ENCODE results near the genes CD164, MICAL1 and DDO.

DNA sequence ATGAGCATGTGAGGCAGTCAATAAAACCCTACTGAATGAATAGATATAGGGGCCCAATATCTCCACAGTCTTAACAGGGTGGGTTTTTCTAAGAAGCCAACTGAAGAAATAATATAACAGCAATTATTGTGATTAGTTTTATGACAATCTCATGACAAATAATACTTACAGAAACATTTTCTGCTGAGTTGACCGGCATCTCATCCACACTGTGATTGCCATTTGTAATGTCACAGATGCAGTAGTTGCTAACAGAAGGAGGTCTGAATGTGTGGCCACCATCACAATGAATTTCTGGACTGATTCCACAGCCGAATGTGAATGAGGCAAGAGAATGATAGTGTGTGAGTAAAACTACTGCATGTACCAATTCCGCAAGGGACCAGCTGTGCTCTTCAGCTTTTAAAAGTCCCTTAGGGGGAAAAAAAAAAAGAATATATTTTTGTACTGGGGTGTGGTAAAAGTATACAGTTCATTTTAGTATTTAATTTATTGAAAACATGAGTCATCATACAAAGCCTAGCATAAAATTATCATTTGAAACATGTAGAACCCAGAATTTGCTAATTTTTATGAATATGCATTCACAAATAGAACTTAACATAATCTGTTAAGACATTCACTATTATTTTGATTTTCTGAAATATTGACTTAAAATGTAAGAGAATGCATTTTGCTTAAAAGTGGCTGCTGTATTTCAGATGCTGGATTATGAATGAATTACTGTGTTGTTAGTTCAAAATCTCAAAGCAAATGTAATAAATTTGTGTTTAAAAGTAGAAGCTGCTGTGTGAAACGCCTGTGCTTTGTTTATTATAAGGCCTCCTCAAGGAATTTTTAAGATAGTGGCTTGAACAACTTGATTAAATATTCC lies 96.1 kb downstream of the SESN1 start:
- PRO-cap: no peak

GRCh38 chr6:109237523-109237992 lies 142.3 kb downstream of the CEP57L1 start:
- PRO-cap: unidirectional peak, minus-strand start at chr6:109237704

- PRO-cap: no peak
These were observed 30.6 kb downstream of the CD164 start for GRCh38 chr6:109351450-109352287.

DNA sequence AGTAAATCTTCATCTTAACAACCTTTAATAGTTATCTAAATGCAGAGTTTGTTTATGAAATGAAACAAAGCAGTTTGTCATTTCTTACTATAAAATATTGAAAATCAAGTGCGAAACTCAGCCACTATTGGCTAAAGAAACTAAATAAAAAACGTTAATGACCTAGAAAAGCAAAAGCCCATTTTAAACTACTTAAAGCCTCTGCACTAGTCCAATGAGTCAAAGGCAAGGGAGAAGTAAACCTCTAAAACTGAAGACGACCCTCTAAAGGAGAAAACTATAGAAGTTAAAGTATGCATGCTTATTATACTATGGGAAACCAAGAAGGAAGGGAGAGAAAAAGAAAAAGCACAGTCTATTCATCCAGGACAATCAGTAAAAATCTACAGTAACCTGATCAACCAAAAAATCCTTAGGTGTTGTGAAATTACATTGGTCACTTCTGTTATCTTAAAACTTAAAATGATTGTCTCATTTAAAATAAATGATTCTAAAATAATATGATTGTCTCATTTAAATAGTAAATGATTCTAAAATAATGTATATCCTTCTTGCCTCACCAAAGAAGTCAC lies 14.9 kb downstream of the CD164 start:
- PRO-cap: no peak

GRCh38 chr6:109382011-109382697 lies at the start of gene CD164:
Gene CD164 (minus strand): TSS chr6:109382467.
- PRO-cap: bidirectional peak, plus-strand start at chr6:109382324, minus-strand start at chr6:109382032; bidirectional peak, plus-strand start at chr6:109383148, minus-strand start at chr6:109382467

DNA sequence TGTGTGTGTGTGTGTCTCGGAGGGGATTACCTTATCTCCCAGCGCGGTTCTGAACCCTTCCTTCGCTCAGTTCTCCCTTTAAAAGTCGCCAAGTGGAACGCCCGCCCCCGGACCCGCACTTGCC lies 415 bp downstream of the PPIL6 start:
- PRO-cap: no peak

DNA sequence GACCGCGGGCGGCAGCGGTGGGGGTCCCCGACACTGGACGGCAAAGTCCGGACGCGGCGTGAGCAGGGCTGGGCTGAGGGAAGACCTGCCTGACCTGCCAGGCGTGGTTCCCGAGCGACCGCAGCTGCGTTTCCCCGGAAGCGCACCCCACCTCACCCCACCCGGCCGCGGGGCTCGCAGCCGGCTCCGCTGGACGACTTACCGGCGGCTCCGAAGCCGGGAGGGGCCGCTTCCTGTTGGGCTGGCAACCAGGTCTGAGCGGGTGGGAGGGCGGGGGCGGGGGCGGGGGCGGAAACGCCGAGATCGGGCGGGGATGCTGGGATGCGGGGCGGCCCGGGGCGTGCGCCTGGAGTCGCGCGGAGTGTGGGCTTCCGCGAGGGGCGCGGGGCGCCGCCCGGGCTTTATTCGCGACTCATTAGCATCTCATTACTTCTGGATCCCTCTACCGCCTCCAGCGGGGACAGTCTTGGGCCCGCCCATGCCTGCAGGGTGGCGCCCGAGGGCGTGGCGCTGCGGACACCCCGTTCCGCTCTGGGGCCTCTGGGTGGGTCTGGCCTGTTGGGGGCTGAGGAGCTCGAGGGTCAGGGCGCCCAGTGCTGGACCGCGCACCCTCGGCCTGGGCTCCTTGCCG lies at the start of gene MICAL1:
Gene MICAL1, minus strand, starts transcription at position 256 of the 631 bp plus-strand sequence.
- PRO-cap: bidirectional peak, plus-strand start at position 319 of the sequence, minus-strand start at position 183 of the sequence; bidirectional peak, plus-strand start at position 561 of the sequence, minus-strand start at position 417 of the sequence

- PRO-cap: no peak
These were observed 10.3 kb downstream of the ZBTB24 start for GRCh38 chr6:109472681-109473243.

DNA sequence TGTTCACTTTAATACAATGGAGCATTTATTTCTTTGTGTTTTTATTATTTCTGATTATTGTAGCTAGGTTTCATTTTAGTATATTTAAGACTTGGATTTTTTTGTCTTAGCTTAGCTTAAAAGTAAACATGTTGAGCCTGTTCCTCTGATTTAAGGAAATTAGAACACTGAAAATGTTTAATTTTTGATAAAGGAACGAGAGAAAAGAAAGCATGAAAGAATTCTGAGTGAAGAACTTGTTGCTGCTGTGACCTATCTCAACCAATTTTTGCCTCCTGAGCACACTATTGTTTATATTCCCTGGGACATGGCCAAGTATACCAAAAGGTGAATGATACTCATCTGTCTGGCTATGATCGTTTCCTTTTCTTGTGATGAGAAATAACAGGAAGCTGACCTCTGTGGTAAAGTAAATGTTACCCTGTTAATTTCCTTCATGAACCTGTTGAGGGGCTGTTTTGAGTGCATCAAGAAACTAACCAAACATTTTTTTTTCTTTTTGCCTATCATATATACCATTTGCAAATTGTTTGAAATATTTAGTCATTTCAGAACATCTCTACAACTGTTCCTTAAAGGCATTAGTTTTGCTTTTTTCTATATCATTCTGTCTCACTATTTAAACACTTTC lies 69.1 kb downstream of the FIG4 start:
- PRO-cap: no peak

DNA sequence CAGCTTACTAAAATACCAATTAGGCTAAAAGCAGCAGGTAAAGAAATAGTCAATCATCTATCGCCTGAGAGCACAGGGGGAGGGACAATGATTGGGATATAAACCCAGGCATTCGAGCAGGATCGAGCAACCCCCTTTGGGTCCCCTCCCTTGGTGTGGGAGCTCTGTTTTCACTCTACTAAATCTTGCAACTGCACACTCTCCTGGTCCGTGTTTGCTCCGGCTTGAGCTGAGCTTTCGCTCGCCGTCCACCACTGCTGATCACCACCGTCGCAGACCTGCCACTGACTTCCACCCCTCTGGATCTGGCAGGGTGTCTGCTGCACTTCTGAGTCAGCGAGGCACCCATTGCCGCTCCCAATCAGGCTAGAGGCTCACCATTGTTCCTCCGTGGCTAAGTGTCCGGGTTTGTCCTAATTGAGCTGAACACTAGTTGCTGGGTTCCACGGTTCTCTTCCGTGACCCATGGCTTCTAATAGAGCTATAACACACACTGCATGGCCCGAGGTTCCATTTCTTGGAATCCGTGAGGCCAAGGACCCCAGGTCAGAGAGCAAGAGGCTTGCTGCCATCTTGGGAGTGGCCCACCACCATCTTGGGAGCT lies 98.7 kb upstream of the GPR6 start:
- PRO-cap: no peak

GRCh38 chr6:110182433-110182840 lies 2.2 kb downstream of the CDC40 start:
- PRO-cap: no peak

DNA sequence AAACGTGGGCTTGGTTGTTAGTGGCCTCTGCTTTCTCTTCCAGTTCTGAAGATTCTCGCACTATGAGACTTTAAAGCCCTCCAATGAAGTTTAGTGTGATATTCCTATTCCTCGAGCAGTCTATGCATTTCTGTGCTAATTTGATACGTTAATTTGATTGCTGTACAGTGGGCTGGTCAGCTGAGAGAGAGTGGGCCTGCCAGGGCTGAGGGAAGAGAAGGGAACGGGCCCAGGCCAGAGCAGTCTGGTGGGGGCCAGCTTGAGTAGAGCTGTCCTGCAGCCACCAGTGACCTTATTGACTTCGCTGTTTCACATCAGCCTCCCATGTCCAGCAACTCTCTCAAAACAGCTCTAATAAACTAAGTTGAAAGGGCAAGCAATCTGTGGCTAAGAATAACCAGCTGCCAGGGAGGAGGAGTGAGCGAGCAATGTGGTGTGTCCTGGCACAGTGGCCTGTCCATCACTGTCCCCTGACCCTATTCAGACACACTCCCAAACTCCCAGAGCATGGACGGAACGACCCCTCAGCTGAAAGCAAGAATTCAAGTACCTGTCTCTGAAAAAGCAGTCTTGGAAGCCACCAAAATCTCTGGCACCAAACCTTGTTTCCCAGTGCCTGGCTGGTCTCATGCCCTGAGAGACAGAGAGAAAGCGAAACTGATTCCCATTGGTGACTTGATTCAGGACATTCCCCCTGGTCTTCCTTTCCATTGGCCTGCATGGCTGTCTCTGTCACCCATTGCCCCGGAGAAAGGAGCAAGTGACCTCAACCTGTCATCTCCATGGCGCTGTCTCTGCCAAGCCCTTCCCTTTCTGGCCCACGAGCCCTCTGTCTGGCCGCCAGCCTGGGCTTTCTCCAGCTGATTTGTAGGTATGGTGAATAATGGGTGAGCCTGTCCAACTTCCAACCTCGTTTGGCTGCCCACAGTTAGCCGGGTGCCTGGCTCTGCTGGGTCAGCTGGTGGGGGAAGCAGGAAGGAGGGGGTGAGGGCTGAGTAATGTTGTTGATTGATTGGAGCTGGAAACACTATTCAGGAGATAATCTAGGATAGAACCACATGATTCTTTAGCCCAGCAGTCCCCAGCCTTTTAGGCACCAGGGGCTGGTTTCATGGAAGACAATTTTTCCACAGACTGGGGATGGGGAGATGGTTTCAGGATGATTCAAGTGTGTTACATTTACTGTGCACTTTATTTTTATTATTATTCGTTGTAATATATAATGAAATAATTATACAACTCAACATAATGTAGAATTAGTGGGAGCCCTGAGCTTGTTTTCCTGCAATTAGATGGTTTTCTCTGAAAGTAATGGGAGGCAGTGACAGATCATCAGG lies at the start of gene DDO:
Gene DDO, minus strand, starts transcription at position 659 of the 1,337 bp plus-strand sequence.
- PRO-cap: no peak

GRCh38 chr6:110542210-110542754 lies 65.9 kb upstream of the SLC22A16 start:
- PRO-cap: no peak

DNA sequence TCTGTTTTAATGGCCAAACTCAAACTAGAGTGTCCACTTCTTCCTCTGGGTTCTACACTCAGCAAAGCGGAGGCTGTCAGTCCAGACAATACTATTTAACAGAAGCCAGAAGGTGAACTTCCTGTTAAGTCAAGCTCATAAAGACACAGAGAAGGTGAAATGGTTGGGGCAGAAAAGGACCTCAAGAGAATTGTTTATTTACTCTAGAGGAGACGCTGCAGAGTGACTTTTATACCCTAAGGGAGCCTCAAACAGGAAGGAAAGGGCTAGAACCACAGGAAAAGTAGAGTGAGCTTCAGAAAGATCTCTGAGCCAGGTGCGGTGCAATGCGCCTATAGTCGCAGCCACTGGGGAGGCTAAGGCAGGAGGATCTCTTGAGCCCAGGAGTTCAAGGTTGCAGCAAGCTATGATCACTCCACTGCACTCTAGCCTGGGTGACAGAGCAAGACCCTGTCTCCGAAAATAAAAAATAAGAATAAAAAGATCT lies 84.2 kb upstream of the SLC22A16 start:
- PRO-cap: no peak

GRCh38 chr6:110564736-110565233 lies 88.4 kb upstream of the SLC22A16 start:
- PRO-cap: no peak

DNA sequence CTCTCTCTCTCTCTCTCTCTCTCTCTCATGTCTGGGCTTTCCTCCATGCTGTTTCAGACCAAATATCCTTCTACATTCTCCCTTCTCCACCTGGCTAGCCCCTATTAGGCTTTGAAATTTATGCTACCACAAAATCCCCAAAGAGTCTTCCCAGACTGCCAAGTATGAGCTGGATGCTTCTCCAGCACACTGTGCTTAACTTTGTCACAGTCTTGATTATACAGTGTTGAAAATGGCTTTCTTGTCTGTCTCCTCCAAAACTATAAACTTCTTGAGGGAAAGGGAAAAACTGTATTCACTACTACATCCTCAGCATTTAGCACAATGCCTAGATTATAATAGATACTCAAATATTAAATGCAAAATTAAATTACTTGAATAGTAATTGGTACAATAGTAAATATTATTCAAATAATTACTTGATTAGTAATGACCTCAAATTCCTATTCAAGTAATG lies 80.7 kb downstream of the CDK19 start:
- PRO-cap: no peak

DNA sequence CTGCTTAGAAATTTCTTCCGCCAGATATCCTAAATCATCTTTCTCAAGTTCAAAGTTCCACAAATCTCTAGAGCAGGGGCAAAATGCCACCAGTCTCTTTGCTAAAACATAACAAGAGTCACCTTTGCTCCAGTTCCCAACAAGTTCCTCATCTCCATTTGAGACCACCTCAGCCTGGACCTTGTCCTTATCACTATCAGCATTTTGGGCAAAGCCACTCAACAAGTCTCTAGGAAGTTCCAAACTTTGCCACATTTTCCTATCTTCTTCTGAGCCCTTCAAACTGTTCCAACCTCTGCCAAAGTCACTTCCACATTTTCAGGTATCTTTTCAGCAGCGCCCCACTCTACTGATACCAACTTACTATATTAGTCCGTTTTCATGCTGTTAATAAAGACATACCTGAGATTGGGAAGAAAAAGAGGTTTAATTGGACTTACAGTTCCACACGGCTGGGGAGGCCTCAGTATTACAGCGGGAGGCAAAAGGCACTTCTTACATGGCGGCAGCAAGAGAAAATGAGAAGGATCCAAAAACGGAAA lies 43.4 kb downstream of the CDK19 start:
- PRO-cap: no peak

- PRO-cap: no peak
These were observed 19.7 kb downstream of the AMD1 start for GRCh38 chr6:110894013-110894869.

GRCh38 chr6:110925802-110926001 lies 32.8 kb upstream of the GTF3C6 start:
- PRO-cap: no peak

GRCh38 chr6:111291002-111291547 lies 31.9 kb downstream of the MFSD4B start:
- PRO-cap: no peak

Data from tibial artery (tissue), 1 donor.